Hair follicular keratinocyte (primary cell): ENCODE measurements around the gene HNRNPH3.

DNA sequence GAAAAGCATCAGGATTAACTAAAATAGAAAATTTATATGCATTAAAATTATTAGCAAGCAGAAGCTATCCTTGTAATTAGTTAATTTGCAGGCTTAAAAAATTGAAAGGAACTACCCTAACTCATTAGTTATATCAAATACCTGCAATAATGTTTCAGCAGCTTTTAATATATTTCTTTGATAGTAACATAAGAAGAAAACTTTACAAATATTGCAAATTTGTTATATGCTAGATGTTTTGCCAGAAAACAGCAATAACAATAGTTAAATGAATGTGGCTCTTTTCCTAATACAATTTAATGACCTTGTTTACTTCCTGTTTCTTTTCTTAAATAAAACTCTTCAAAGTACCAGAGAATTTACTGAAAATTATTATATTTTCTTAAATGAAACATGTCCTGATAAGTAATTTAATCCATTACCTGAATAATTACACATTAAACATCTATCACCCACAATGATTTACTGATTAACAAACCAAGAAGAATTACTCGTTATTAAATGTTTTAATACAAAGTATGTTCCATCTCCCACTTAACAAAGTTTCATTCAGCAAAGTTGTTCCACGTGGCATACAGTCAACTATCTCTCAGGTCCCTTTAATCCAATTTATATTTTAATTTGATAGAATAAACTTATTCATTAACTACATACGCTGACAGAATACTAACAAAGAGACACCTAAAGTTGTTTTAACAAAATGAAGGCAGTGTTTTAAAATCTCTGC lies 86.5 kb downstream of the JMJD1C start:
- RAMPAGE, long total RNA: no peak

GRCh38 chr10:63430278-63430790 lies 35.4 kb downstream of the JMJD1C start:
- RAMPAGE, long total RNA: no peak

DNA sequence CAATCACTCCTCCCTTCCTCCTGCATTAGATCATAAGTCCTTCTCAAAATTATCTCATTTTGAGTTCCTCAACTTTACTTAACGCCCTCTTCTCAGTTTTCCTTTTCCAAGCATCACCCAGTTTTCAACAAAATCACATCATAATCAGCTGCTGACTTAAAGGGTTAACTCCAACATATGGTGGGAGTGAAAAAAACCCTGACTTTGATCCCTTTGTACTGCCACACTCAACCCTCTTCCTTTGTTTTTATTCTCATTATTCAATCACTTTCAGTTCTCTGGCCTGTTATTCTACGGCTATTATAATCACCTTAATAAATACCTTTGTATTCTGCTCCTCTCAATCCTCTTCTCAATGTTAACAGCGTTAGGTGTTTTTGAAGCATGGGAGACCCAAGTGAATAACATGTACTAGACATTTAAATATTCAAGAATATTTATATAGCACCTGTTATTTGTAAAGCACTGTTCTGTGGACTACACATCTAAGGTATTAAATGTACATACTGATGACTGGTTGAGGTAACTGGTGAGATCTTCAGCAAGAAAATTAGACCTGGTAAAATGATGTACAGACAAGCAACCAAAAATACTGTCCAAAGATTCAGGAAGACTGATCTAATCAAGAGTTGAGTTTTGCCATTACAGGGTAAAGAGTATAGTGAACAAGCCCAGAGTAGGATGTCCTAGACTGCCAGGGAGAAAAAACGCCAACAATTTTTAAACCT lies 24.1 kb downstream of the JMJD1C start:
- RAMPAGE, long total RNA: no peak

DNA sequence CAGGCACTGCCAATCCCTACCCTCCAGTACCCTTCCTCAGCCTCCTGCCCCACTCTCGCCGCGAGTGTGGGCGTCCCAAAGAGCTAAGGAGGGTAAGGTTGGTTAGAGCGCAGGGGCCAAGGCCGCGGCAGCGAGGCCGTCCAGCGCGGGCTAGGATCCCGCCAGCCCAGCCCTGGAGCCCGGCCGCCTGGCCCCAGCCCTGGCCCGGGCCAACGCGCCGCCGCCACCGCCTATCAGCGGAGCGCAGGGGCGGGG lies 219 bp upstream of the REEP3 start:
- RAMPAGE, long total RNA: no peak

DNA sequence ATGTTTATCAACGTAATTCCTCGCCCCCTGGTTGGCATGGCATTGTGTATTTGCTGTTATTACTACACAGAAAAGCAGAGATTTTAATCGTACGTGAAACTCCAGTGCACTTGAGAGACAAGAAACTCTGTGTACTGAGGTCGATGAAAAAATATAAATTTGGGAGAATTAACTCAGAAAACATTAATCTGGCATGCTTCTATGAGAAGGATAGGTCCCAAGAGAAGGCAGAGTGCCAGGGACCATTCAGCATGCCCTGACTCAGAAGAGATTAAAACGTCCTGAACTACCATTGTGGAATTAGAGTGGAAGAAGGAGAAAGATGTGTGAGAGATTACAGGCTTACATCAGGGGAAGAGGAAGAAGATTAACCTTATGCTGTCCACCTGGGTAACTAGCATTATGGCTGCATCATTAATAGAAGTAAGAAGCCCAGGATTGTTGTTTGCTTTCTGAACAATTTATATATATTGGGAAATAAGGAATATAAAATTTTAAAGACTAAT lies 72.4 kb downstream of the REEP3 start:
- RAMPAGE, long total RNA: no peak

DNA sequence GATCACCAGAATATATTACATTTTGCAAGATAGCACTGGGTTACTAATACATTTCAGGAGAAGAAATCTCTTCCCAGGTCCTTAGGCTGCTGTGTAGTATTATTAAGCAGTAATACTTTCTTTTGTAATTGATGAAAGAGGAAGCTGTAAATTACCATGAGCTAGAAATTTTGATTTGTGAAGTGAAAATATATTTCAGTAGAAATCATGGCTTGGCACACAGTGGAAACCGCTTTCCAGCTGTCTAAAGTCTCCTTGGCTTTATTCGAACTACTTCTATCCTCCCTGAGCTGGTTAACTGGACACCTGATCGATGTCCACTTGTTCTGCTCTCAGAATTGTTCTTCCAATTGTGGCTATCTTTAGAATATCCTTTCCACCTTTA lies 556.8 kb upstream of the LRRTM3 start:
- RAMPAGE, long total RNA: no peak

DNA sequence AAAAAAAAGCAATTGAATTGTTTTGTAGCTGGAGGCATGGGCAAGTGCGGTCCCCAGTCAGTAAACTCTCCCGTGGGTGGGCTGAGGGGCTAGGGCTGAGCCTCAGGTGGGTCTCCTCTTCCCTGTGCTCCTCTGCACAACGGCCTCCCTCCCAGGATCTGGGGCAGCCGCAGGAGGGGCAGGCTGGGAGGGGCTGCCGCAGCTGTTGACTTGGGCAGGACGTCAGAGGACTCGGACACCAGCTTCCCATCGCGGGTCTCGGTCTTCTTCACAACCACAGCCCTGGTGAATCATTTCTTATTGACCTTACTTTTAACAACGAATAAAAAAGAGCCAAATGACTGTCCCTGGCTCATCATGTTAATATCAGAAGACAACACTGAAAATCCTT lies 32.6 kb downstream of the CTNNA3 start:
- RAMPAGE, long total RNA: no peak

DNA sequence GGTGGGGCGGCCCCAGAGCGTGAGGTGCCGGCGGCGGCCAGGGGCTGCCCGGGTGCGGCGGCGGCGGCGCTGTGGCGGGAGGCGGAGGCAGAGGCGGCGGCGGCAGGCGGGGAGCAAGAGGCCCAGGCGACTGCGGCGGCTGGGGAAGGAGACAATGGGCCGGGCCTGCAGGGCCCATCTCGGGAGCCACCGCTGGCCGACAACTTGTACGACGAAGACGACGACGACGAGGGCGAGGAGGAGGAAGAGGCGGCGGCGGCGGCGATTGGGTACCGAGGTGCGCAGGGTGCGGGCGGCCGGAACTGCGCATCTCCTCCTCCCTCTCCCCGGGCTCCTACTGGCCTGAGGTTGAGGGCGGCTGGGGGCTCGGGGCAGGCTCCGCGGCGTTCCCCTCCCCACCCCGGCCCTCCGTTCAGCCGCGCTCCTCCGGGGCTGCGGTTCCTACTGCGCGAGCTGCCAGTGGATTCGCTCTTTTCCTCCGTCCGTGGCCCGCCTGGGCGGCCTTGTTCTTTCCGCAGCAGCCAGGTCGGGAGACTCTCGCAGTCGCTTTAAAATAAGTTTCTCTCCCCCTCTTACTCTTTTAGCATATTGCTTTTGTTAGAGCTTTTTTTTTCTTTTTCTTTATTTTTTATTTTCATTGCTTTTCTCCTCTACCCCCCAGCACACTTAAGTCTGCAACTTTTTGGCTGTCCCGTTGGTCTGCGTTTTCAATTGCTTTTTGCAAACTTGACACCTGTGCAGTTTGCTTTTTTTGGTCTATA lies 599 bp downstream of the SIRT1 start:
- RAMPAGE, long total RNA: no peak

DNA sequence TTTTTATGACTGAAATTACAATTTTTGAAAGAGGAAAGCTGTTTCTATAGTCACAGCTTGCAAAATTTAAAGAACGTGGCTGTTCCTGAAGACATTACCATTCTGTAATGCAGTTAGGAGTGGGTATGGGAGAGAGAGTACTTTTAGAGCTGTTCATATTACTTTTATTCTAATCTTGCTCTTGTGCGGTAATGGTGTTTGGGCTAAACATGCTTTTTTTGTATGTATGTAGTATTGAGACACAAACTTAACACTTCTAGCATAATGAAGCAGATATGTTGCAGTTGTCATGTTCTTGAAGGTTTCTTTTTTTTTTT lies 1.1 kb downstream of the SIRT1 start:
- RAMPAGE, long total RNA: no peak

DNA sequence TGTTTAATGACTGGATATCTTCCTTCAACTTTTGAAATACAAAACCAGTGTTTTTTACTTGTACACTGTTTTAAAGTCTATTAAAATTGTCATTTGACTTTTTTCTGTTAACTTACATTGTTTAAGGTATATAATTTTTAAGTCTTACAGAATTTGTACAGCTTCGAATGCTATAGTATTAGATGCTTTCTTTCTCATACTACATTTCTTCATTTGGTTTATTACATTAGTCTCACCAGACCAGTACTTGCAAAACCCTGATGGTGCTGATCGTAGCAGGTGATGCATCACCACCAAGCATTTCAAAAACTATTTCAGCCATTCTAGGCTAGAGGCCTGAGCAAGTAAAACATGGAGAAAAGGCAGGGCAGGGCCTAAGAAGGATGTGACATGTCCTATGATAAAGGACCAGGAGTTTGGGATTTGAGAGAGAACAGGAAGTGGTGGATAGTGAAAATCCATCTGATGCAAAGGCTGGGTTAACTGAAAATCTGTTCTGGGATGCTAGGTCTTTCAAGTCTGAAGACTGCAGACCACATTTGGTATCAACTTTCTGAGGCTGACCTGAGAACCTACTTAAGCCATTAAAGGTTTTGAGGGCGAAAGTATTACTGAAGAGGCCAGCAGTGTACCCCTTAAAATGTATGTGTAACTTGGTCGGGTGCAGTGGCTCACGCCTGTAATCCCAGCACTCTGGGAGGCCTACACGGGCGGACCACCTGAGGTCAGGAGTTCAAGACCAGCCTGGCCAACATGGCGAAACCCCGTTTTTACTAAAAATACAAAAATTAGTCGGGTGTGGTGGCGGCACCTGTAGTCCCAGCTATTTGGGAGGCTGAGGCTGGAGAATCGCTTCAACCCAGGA lies 34.1 kb downstream of the SIRT1 start:
- RAMPAGE, long total RNA: no peak

- RAMPAGE, long total RNA: no peak
These were observed 27.9 kb upstream of the HNRNPH3 start for GRCh38 chr10:68303835-68304448.

DNA sequence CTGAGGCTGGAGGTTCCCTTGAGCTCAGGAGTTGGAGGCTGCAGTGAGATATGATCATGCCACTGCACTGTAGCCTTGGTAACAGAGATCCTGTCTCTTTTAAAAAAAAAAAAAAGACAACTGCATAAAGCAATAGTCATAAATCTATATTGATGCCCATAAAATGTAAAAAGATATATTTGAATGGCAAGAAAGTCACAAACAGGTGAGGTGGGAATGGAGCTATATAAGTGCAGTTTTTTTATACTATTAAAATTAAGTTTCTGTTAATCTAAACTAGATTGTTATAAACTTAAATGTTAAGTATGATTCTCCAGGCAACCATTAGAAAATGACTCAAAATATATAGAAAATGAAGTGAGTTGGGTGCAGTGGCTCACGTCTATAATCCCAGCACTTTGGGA lies 13.4 kb upstream of the HNRNPH3 start:
- RAMPAGE, long total RNA: no peak

DNA sequence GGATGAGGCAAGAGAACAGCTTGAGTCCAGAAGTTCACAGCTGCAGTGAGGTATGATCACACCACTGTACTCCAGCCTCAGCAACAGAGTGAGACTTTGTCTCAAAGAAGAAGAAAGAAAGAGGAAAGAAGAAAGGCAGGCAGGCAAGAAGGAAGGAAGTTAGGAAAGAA lies 13.2 kb upstream of the HNRNPH3 start:
- RAMPAGE, long total RNA: no peak

GRCh38 chr10:68332003-68332215 lies at the start of gene HNRNPH3:
Gene HNRNPH3 (plus strand): TSS chr10:68332064.
- RAMPAGE, long total RNA: start-site peak on the plus strand at chr10:68332063-68332099, 426 and 171 reads in 2 replicates

- RAMPAGE, long total RNA: no peak
These were observed 4.3 kb upstream of the PBLD start for GRCh38 chr10:68336911-68337532.

DNA sequence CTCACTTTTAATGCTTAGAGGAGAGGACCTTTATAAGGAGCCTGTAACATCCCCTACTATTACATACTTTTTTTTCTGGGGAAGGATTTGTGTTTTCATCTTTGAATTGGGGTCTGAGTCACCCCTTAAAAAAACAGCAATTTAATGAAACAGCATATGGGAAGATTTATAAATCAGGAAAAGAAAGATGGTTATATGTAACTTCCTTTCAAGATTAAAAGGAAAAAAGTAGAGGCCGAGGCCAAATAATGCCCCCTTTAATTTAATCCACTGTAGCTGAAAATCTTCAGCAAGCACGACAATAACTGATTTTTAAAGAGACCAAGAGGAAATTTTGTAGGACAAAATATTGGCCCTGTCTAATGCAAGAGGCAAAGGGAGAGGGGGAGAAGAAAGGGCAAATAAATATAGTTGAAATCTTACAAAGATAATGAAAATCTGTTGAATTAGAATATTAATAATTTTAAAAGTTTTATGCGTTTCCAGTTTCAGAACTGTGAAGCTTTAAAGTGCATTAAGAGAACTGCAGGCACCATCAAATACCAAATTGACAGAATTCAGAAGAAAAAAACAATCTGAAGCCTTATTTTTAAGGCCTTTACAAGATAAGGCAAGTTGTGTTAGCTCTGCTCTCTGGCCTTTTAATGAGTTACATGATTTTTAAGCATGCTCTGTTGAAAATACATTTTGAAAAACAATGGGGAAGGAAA lies 12.3 kb upstream of the PBLD start:
- RAMPAGE, long total RNA: no peak

DNA sequence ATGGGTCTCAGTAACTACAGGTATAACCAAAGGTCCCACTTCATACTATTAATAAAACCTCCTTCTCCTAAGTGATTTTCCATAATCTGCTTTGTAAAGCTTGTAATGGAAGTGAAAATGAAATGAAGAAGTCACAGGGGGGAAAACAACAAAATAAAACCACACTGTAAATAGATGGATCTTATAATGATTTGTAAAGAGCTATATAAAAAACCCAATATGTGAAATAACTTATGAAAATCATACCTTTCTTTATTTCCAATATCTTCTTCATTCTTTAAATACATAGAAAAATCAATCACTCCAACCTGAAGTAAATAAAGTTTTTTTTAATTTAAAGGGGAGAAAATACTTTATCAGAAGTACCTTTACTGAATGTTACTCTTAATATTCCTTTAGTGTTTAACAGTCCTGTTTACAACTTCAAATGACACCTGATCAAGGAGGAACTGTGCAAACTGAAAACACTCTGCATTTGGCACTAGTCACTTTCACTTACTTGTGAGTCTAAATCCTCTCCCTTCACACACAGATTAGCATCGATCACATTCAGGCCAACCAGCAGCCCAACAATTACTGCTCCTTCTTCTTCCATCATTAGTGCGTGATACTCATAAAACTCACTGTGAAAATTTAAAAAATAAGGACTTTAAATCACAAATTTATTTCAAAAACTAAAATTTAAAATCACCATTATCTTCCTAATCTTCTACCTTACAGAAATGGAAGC lies 13.1 kb downstream of the RUFY2 start:
- RAMPAGE, long total RNA: no peak

DNA sequence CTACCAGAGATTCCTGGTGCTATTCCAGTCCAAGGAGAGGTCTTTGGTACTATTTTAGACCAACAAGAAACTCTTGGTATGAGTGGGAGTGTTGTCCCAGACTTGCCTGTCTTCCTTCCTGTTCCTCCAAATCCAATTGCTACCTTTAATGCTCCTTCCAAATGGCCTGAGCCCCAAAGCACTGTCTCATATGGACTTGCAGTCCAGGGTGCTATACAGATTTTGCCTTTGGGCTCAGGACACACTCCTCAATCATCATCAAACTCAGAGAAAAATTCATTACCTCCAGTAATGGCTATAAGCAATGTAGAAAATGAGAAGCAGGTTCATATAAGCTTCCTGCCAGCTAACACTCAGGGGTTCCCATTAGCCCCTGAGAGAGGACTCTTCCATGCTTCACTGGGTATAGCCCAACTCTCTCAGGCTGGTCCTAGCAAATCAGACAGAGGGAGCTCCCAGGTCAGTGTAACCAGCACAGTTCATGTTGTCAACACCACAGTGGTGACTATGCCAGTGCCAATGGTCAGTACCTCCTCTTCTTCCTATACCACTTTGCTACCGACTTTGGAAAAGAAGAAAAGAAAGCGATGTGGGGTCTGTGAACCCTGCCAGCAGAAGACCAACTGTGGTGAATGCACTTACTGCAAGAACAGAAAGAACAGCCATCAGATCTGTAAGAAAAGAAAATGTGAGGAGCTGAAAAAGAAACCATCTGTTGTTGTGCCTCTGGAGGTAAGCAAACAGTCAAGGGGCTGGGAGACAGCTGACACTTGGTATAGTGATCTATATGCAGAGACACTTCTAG lies 13.6 kb downstream of the TET1 start:
- RAMPAGE, long total RNA: no peak

GRCh38 chr10:69051960-69052780 lies 35.7 kb upstream of the SRGN start:
- RAMPAGE, long total RNA: no peak

GRCh38 chr10:69085942-69086474 lies 1.9 kb upstream of the SRGN start:
- RAMPAGE, long total RNA: no peak